Measurements from ENCODE around the genes TPRX2, SYNGR4, FAM83E, SPHK2, IZUMO1 and BAX.

DNA sequence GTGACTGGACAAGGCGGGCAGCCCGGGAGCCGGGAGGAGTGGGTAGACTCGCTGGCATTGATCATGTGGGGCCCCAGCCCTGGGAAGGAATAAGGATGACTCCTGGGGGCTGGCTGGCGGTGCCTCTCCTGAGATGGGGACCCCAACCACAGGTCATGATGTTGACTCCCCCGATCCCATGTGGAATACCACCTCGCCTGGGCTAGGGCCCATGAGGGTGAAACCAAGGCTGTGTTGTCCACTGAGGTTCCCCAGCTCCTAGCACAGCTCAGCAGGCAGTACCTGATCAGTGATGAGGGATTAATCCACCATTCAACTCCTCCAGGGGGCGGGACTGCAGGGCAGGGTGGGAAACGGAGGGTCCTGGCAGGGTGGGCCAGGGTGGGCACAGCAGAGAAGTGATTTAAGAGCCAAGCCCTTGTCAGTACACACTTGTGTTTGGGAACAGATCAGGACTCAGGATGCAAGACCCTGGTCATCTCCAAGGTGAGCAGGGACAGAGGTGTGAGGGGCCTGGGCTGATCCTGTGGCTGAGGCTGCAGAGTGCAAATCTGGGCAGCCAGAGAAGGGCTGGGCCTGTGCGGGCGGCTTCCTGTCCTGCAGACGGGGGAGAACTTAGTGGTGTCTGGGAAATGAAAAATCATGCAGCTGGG lies at the start of gene TPRX2:
Gene TPRX2, plus strand, starts transcription at position 450 of the 653 bp plus-strand sequence.
- PRO-cap: no peak

DNA sequence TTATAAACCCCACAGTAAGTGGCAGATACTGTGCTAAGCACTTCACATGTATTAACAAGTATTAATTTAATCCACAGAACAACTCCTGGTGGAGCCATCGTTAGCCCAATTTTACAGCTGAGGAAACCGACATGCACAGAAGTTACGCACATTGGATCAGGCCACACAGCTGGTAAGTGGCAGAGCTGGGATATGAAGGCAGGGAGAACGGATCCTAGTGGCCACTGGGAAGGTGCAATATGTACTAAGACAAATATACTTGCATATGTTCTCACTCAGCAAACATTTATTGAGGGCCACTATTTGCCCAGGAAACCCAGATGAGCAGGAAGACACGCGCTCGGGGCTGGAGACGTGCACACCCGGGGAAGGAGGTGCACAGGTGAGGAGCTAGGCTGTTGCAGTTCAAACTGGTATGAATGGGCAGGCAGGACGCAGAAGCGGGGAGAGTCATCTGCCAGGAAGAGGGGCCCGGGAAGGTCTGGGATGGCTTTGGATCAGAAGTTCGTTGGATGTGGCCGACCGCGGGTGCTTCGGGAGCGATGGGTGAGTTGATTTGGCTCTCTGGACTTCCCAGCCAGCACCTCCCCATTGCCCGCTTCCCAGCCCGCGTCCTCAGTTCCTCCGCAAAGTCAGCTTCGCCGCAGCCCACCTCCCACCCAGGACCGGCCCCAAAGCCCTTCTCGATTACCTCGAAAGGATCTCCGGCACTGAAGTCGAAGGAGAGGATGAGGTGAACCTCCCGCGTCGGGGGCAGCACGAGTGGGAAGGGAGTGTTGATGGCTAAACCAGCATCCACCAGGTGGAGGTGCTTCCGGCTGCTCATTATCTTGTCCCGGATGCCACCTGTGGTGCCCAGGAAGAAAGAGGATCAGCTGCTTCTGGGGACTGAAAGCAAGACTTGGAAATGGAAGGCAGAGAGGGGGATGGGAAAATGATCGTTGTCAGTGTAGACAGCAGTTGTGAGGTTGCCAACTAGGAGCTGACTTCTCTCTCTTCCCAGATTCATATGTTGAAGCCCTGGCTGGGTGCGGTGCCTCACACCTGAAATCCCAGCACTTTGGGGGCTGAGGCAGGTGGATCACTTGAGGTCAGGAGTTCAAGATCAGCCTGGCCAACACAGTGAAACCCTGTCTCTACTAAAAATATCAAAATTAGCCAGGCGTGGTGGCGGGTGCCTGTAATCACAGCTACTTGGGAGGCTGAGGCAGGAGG lies 17.8 kb upstream of the CABP5 start:
- PRO-cap: no peak

- PRO-cap: no peak
Measured at GRCh38 chr19:48121741-48122536, 11.3 kb upstream of the PLA2G4C start.

DNA sequence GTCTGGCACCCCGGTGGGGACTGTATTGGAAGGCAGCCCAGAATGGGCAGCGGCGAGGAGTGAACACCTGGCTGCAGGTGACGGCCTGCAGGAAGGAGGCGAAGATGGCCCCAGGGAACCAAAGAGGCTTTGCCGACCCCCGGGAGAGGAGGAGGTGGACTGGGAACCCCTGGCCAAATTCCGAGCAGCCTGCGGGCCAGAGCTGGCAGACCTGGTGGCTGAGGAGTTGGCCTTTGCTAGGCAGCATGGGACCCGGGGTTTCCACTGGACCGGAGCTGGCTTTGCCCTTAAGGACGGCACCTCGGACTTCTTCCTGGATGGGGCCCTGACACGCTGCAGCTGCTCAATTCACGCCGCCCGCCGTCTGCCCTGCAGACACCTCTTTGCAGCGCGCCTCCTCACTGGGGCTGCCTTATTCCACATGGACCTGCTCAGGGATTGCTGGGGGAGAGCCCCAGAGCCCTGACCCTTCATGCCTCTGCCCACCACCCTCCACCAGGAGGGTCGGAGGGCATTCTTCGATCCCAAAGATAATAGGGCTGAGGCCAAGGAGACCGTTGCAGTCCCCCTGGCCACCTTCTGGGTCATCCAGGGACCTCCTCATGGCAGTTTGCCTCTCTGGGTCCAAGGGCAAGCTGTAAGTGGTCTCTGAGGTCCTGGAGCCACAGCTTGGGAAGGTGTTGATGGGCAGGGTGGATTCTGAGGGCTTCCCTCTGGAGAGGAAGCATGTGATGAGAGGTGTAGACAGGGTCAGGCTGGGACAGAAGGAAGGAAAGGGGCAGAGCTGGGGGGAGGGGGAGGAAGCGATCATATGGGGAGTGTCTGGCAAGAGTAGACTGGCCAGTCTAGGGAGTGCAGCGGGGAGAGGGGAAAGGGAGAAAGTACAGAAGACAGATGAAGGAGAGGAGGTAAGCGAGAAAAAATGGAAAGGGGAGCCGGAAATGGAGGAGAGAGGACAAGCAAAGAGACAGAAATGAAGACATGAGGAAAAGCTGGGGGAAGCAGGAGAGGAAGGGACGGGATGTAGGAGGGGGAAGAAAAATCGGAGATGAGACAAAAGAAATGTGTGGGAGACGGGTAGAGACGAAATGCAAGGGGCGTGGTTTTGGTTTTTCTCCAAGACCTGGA lies 26.2 kb downstream of the ZSWIM9 start:
- PRO-cap: no peak

GRCh38 chr19:48363760-48364714 lies at the start of gene SYNGR4:
Gene SYNGR4, plus strand, starts transcription at chr19:48364367.
- PRO-cap: bidirectional peak, plus-strand start at chr19:48364132, minus-strand start at chr19:48363915

- PRO-cap: no peak
Measured at GRCh38 chr19:48399163-48399351, 5.6 kb downstream of the GRIN2D start.

DNA sequence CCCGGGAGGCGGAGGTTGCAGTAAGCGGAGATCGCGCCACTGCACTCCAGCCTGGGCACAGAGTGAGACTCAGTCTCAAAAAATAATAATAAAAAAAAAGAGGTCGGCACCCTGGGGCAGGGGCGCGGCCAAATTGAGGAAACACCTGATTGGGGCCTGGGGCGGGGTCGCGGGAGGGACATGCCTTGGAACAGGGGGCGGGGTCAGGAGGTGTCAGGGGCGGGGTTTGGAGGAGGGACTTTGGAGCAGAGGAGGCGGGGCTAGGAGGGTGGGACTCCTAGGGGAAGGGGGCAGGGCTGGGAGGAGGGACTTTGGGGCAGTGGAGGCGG lies 21.8 kb downstream of the GRIN2D start:
- PRO-cap: no peak

DNA sequence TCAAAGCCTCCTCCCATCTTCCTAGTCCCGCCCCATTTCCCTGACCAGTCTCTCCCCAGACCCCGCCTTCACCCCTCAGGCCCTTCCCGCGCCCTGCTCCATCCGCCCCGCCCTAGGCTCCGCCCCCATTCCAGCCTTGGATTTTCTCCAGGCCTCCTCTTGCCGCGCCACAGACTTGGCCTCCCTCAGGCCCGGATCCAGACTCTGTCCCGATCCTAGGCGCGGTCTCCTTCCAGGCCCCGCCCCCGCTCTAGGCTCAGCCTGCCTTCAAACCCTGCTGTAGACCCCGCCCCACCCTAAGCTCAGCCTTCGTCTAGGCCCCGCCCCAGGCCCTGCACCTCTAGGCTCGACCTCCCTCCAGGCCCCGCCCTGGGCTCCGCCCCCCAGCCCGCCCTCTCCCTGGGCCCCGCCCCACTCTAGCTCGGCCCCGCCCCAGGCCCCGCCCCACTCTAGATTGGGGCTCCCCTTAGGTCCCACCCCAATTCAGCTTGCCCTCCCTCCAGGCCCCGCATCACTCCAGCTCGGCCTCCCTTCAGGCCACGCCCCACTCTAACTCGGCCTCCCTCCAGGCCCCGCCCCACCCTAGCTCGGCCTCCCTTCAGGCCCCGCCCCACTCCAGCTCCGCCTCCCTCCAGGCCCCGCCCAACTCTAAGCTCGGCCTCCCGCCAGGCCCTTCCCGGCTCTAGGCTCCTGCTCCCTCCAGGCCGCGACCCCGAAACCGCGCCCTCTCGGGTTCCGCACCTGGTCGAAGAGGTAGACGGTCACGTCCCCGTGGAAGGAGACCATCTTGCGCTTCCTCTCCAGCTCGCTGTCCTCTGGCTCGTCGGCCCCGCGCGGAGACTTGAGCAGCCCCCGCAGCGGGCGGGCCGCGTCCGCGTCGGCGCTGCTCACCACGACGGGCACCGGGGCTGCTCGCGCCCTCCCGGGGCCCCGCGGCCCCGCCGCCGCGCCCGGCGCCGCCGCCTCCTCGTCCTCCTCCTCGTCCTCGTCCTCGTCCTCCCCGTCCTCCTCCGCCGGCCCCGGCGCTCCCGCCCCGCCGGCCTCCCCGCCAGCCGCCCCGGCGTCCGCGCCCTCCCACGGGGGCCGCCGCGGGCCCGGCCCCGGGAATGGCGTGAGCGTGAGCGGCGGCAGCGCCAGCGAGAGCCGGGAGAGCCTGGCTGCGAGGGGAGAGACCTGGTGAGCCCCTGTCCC lies 18.3 kb downstream of the LMTK3 start:
- PRO-cap: unidirectional peak, minus-strand start at position 241 of the sequence; bidirectional peak, plus-strand start at position 702 of the sequence, minus-strand start at position 545 of the sequence

DNA sequence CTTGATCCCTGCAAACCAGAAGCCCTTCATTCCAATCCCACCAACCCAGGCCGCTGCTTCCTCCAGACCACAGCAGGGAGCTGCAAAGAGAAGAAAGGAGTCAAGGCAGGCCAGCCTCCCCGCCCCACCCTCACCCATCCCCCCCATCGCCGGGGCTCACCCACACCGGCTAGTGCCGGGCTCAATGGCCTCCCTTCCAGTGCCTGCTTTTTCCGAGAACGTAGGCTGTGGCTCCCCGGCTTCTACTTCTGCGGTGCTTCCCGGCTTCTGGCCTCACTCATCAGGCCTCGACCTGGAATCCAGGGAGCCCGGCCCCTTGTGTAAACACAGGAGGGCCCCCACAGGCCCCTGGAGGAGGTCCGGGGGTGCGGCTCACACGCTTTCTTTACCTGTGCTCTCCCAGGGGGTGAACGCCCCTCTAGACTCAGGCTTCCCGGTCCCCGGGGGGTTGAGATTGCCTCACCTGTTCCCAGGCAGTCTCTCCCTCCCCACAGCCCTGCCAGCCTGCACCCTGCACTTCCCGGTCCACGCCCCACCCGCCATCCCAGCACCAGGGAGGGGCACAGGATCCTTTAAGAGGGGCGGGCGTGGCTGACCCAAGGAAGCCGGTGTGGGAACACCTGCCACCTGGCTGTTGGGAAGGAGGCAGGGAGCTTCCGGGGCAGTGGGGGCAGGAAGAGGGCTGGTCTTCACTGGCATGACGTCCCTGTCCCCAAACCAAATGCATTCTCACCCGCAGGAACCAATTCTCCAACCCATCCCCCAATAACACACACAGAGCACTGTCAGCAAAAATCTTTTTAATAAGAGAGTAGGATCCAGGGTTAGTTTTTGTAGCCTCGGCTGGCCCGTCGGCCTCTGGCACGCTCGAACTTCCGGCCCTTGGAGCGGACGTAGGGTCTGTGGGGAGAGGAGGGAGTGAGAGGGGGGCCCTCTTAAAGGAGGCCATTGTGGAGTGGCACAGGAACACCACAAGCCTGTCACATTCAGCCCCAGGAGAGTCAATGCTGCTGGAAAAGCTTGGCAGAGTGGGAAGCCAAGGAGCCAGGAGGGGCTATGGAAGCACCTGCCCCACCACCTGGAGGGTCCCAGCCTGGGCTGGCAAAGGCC lies at the start of gene FAM83E:
Gene FAM83E, minus strand, starts transcription at position 529 of the 1,110 bp plus-strand sequence.
- PRO-cap: unidirectional peak, minus-strand start at position 76 of the sequence; unidirectional peak, minus-strand start at position 250 of the sequence; bidirectional peak, plus-strand start at position 603 of the sequence, minus-strand start at position 546 of the sequence

DNA sequence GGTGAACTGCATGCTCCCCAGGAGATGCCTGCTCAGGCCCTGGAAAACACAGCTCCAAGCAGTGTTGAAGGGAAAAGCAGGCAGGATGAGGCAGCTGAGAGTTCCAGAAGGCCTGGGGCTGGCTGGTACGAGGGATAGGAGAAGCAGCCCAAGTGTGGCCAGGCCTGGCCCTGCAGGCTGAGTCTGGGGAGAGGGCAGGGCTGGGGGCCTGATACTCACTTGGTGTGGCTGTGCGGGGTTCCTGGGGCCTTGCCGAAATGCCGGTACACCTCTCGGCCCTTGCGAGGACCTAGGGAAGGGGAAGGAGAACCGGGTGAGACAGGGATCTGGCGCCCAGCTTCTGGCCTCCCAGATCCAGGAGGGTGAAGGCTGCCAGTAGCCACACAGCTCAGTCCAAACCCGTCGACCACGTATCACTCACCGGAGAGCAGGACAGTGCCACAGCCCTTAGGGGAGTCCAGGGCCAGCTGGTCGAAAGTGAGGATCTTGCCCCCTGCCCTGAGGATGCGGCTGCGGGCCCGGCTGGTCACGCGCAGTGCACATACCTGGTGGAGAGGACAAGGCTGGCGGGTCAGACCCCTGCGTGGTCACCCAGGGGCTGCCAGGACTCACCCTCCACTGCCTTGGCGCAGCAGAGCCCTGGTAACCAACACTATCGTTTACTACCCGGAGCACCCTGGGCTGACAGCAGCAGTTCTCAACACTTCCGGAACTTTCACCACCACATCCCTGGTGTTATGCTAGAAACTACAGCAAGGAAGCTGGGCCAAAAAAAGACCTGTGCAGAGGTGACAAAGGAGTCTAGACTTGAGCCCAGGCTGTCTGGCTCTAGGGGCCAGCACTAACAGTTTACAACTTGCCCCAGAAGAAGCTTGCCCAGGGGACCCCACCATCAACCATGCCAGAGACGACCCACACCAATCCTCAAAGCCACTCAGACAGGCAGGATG lies 1.1 kb upstream of the FAM83E start:
- PRO-cap: no peak

DNA sequence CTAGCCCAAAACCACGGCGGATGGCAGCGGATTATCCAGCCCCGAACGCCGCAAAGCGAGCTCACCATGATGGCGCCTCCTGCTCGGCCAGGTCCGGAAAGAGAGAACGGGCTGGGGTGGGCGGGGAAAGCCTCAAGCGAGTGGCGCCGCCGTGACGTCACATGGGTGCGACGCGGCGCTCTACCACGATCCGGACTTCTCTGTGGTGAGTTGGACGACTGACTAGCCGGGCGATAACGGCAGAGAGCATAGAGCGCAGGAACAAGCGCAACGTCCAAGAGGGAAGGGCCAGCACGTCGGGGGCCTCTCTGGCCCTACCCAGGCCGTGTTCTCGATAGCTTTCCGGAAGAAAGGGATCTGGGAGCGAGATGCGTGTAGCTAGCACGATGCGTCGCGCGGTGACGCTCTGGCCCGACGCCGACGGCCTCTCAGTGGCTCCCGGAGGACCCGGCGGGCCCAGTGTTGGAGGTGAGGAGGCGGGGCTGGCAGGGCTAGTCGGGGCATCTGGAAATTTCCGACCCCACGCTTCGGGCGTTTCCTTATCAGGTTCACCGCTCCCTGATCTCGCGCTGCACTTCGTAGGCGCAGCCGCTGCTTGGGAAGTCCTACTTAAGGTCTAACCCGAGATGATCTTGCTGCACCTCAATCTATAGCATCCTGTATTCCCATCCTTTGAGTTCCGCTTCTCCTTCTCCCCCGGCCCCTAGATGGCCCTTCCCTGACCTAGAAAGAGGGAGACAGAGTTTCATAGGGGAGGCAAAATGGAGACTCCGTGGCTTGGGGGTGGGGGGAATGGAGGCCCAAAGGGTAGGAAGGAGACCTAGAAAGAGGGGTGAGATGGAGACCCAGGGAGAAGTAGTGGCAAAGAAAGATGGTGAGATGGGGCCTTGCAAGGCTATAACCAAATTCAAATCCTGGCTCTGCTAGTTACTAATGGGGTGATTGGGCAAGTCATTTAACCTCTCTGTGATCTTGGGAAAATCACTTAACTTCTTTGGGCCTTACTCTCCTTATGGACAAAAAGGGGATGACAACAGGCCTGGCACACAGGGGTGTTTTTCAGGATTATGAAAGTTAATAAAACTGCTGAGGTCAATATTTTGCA lies at the start of gene SPHK2:
Gene SPHK2, plus strand, starts transcription at position 431 of the 1,105 bp plus-strand sequence.
- PRO-cap: bidirectional peak, plus-strand start at position 249 of the sequence, minus-strand start at position 101 of the sequence; bidirectional peak, plus-strand start at position 347 of the sequence, minus-strand start at position 342 of the sequence; bidirectional peak, plus-strand start at position 431 of the sequence, minus-strand start at position 430 of the sequence

DNA sequence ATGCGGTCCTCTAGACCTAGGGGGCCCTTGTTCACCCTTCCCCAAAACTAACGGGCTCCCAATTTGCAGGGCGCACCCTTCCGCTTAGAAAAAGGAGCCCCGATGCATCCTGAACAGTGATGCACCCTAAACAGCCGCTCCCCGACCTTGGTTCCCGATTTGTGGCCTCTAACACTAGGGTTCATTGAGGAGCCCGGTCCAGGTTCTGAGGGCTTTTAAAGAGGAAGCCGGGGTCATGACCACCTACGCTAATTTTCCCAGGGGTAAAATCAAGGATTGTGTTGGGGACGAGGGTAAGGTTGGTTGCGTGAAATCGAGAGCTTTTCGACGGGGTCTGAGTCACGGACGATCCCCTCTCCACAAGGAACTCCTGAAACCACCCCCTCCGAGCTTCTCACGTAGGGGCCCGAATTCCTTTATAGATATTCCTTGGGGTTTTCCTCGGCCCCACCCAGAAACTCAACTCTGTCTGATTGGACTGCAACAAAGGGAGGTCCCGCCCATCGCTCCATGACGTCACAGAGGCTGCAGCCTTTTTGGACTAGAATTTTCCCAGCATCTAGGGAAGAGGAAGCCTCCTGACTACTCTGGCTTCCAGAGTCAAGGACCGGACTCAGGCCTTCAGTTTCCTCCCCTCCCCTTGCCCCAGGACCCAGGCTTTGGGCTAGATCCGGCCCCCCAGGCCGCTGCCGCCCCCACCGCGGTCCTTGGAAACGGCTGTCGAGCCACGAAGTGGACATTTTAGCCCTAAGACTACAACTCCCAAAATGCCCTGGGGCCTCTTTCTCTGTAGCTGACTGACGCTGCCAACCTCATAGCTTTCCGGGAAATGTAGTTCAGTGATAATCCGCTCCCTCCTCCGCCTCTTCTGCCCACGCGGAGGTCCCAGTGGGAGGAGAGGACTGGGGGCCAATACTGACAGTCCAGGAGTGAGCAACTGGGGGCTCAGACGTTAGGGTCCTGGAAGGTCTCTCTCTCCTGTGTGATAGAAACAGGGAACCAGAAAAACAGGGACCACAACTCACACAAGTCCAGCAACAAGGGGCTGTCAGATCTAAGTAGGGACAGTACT lies at the start of gene IZUMO1:
Gene IZUMO1, minus strand, starts transcription at position 429 of the 1,072 bp plus-strand sequence.
- PRO-cap: bidirectional peak, plus-strand start at position 597 of the sequence, minus-strand start at position 392 of the sequence

GRCh38 chr19:48751755-48752203 lies 662 bp downstream of the FUT1 start:
- PRO-cap: no peak

GRCh38 chr19:48874352-48875127 lies 2.3 kb downstream of the PPP1R15A start:
- PRO-cap: bidirectional peak, plus-strand start at chr19:48874696, minus-strand start at chr19:48874562

DNA sequence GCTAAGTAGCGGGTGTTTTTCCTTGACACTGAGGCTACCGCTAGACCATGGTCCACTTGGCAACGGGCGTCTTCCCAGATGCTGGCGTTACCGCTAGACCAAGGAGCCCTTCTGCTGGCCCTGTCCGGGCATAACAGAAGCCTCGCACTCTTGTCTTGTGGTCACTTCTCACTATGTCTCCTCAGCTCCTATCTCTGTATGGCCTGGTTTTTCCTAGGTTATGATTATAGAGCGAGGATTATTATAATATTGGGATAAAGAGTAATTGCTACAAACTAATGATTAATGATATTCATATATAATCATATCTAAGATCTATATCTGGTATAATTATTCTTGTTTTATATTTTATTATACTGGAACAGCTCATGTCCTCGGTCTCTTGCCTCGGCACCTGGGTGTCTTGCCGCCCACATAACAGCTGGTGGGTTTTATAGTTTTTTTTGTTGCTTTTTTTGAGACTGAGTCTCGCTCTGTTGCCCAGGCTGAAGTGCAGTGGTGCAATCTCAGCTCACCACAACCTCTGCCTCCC lies 4.6 kb downstream of the PPP1R15A start:
- PRO-cap: no peak

- PRO-cap: no peak
Measured at GRCh38 chr19:48917820-48918650, 15.5 kb upstream of the DHDH start.

GRCh38 chr19:48922562-48923292 lies 10.8 kb upstream of the DHDH start:
- PRO-cap: no peak

GRCh38 chr19:48953822-48954375 lies 776 bp upstream of the BAX start:
- PRO-cap: no peak

DNA sequence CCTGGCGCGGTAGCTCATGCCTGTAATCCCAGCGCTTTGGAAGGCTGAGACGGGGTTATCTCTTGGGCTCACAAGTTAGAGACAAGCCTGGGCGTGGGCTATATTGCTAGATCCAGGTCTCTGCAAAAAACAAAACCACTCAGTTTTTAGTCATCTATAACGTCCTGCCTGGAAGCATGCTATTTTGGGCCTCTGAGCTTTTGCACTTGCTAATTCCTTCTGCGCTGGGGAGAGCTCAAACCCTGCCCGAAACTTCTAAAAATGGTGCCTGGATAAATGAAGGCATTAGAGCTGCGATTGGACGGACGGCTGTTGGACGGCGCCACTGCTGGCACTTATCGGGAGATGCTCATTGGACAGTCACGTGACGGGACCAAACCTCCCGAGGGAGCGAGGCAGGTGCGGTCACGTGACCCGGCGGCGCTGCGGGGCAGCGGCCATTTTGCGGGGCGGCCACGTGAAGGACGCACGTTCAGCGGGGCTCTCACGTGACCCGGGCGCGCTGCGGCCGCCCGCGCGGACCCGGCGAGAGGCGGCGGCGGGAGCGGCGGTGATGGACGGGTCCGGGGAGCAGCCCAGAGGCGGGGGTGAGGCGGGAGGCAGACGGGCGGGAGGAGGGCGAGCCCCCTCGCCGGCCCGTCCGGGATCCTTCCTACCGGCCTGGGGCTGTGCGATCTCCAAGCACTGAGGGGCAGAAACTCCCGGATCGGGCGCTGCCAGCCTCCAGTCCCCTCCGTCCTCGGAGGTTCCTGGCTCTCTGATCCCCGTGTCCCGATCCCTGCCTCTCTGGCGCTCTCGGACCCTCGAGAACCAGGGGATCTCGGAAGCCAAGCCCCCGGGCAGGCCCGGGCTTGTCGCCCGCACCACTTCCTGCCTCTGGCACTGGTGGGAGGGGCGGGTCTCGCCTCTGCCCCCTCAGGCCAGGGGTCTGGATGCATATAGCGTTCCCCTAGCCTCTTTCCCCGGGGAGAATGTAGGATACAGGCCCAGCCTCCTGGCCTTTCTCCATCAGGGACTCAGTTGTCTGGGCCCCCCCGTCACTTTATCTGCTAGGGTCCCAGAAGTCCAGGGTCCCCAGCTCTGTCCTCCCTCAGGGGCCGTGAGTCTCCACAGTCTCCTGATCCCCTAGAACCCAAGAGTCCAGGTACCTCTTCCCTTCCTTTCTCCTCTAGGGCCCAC lies at the start of gene BAX:
Gene BAX, plus strand, starts transcription at position 500 of the 1,179 bp plus-strand sequence.
- PRO-cap: bidirectional peak, plus-strand start at position 440 of the sequence, minus-strand start at position 122 of the sequence; unidirectional peak, plus-strand start at position 528 of the sequence

DNA sequence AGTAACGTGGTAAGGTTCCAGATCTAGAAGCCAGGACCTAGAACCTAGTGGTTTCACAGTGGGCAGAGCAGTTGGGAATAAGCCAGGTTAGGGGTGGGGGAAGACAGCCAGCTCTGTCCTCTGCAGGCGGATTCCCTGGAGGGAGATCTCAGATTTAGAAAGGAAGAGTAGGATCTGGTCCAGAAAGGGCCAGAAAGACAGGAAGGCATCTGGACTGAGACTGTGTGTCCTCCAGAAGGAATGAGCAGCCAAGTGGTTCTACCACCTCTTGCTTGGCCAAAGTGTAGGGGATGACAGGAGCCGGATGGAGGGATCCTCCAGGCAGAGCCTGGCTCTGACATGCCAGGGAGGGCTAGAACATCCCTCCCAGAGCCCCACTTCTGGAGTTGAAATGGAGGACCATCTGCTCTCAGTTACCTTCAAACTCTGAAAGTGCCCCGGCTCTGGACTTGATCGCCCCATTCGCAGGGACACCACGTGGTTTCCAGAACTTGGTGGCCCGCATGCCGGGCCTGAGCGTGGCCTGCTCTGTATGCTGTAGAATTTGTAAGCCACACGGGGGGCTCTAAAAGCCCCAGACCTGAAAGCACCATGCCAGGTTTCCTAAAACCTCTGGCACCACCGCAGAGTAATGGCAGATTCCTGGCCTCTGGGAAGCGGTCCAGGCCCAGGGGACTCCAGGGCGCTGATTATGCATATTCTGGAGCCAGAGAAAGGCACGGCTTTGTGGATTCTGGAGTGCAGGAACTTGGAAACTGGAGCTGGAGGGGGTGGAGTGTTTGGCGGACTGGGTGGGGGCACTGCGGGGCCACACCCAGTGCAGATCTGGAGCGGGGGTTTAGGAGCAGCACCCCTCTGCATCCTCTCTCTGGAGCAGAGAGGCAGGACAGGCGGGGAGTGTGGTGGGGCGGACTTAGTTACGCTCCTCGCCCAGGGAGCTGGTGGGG lies 3.5 kb downstream of the FTL start:
- PRO-cap: no peak